ENCODE data around the gene ZKSCAN7.

DNA sequence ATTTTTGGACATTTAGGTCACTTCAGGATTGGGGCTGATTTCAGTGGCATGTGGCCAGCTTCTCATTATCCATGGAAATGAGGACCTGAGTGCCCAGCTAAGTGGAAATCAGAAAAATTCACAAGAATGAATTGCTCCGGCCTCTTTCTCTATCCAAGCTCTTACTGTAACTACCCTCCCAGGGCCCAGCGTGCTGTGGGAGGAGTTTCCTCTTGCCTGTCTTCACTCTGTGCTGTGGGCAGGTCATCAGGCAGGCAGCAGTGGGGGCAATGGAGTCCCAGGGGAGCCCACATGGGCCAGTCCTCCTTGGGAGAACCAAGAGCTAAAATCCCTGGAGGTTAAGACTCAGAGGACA is 3.5 kb downstream of the GASK1A start:
- PRO-cap, 4 experiments, result no peak in any of the 4 experiments
- RAMPAGE, long total RNA, 4 experiments, result no peak in any of the 4 experiments

DNA sequence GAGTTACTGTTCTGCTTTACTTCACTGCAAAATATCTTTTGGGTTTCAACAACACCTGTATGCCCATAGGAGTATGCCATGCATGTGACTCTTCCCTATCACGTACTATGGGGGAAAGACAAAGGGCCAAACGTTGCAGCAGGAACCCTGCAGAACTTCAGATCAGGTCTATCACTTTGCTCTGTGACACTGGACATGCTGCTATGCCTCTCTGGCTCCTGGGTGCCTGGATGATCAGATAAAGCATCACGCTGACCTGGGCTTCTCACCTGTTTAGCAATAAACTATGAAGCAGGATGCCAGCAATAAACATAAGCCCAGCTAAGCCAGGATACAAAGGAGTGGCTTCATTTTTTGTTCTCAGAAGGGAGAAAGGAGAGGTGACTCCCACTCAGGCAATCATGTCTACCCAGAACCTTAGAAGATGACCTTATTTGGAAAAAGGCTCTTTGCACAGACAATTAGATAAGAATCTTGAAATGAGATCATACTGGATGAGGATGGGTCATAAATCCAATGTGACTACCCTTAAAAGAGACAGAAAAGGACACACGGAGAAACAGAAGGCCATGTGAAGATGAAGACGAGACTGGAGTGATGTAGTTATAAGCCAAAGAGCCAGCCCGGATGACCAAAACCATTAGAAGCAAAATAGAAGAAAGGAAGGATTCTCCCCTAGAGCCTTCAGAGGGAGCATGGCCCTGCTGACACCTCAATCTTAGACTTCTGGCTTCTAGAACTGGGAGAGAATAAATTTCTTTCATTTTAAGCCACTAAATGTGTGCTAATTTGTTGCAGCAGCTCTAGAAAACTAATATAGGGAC is 19.2 kb downstream of the POMGNT2 start:
- PRO-cap, 4 experiments, result no peak in any of the 4 experiments
- RAMPAGE, long total RNA, 4 experiments, result no peak in any of the 4 experiments

GRCh38 chr3:43308527-43309275 is 22.4 kb downstream of the SNRK start:
- PRO-cap, 4 experiments, result no peak in any of the 4 experiments
- RAMPAGE, long total RNA, 4 experiments, result no peak in any of the 4 experiments

DNA sequence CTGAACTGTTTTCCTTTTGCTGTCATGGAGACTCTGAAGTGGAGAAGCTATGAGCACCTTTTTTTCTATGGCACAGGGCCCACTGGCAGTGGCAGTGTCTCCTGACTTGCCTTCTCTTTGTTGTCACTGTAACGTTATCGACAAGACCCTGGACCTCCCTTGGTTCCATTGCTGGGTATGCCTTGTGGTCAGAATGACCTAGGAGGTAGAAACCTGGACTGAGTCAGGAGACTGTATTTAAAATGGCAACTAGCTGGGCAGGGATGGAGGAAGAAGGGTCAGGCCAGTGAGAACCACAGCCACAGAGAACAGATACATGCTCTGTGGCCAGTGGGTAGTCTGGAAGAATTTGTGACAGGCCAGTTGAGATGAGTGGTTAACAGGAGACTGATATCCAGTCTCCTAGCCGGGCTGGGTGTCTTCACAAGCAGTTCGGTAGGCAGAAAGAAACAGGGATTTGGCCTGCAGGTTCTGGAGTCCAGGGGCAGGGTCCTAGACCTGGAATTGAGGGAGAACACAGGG is 58.9 kb downstream of the SNRK start:
- PRO-cap, 4 experiments, result no peak in any of the 4 experiments
- RAMPAGE, long total RNA, 4 experiments, result no peak in any of the 4 experiments

DNA sequence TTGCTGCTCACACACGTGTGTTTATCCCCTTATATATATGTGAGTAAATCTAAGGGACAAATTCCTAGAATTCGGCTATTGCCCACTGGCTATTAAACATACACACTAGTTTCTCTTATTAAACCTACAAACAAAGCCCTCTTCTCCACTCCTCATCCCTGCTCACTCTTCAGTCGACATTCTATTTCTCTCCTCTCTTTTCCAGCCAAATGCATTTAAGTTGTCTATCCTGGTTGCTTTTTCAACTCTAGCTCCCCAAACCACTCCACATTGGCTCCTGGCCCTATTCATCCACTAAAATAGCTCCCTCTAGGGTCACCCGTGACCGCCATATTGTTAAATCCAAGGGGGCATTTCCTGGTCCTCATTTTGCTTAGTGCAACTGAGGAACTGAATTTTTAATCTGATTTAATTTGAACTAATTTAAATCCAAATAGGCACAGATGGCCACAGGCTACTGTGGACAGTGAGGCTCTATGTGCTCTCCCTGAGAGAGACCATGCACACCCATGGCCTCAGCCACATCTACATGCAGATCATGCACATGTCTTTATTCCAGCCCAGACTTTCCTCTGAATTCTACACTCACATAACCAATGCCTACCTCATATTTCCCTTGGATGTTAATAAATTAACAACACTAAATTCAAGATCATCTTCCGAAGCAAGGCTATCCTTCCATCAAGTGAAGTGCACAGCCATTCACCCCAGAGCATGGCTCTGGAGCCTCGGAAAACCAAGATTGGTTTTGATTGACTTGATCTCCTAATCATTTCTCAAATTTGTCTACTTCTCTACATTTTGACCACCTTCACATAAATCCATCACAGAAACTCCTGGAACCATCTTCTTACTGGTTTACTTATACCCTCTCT is 106.5 kb downstream of the SNRK start:
- PRO-cap, 4 experiments, result no peak in any of the 4 experiments
- RAMPAGE, long total RNA, 4 experiments, result no peak in any of the 4 experiments

DNA sequence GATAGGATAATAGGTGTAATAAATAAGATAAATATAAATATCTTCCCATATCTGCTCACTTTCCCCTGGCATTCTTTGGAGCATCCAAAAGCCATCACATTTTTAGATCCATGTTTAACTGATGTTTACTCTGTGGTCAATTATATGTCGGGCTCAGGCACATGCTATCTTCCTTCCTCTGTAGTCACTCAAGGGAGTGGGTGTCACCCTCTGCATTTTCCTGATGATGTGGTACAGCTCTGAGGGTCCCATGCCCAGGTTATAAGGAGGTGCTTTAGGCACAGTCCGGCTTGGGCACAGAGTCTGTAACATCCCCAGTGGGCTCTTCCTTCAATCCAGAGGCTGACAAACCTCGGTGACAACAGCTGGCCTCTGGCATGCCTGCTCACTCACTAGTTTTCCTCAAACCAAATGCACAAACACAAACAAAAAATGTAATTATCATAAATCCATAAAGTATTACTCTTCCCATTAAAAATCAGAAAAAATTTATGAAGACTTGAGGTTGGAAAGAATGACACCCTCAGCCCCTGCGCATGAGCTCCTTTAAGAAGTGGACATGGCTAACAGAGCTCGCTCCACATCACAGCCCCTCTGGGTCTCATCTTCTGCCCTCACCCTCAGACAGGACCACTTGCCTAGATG is 115.5 kb downstream of the SNRK start:
- PRO-cap, 4 experiments, result no peak in any of the 4 experiments
- RAMPAGE, long total RNA, 4 experiments, result no peak in any of the 4 experiments

- PRO-cap, 4 experiments, result peak in 4 of 4 experiments; most common plus-strand start chr3:43477817 (in 3); most common minus-strand start chr3:43477651 (in 4)
- RAMPAGE, long total RNA, 4 experiments, result no peak in any of the 4 experiments
Observed at GRCh38 chr3:43477488-43477941, 144.3 kb downstream of the ANO10 start.

DNA sequence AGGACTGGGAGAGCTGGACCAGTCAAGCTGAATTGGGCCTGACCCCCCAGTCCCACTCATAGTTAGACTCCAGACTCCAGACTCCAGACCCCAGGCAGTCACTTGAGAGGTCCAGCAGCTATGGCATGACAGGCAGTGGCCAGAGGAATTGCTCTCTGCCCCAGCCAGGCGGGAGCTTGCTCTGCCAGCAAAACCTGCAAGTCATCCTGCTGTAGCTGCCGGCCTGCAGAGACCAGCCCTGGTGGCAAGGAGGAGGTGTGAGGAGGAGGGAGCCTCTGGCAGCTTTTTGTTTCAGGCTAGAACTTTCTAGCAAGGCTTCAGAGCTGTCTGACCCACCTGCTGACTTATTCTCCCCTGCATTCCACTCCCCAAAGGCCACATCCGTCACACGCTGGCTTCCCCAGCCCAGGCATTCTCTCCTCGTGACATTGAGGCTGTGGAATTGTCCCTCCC is 82.5 kb downstream of the ABHD5 start:
- PRO-cap, 4 experiments, result no peak in any of the 4 experiments
- RAMPAGE, long total RNA, 4 experiments, result start-site peak on the plus strand in 1 of 4 experiments, centred at position 66 of the sequence, 5 reads per replicate

DNA sequence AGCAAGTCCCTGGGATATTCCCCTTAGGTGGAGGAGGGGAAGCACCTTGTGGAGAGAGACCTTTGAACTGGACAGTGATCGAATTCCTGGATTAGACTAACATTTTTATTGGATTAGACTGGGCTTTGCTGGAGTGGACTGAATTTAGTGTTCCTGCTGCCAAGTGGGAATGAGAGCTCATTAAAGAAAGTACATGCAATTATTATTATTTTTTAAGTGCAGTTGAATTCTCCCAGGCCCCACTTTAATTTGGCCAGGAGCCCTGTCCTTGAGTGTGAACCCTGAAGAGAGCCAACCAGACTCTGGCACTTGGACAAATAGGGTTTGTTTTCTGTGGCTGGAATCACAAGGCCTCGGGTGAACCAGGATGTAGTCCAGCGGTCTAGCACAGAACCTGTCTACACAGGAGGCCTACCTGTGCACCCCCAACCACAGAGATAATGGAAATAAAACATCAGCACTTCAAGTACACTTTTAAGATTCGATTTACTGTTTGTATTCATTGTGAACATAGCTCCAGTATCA is 193.2 kb downstream of the ABHD5 start:
- PRO-cap, 4 experiments, result no peak in any of the 4 experiments
- RAMPAGE, long total RNA, 4 experiments, result no peak in any of the 4 experiments

DNA sequence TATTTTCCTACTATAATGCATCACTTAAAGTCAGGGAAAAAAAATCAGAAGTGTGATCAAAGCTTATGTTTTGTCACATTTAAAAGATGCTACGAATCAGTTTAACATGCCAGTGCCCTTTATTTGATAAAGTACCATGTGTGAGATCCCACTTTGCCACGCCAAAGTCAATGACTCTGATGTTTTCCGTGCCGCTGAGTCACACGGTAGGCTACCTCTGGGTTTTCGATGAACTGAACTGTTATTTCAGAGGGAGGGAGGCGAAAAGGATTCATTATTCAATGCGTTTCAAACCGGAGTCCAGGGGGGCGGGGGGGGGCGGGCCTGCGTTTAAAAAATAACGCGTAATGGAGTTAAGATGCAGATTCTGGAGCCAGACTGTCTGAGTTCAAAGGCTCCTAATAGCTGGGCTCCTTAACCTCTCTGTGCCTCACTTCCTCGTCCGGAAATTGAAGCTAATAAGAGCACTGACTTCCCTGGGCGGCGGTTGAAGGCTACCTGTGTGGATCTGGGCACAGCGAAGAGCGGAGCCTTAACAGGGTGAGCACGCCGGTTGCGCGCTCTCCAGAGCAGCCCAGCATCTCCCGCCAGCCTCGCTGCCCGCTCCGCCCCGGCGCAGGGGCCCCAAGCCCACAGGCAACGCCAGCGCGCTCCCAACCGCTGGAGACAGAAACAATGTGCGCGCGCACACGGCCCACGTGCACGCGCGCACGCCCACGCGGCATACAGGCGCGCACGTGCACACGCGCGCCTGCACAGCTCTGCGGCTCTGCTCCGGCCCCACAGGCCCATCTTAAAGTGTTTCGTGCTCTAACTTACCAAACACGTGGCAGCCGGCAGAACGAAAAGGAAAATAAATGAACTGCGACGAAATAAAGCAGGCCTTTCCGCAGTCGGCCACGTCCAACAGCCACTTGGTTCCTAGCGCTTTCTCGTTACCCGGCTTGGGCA is 203.3 kb downstream of the ABHD5 start:
- PRO-cap, 4 experiments, result peak in 2 of 4 experiments; most common plus-strand start position 309 of the sequence (in 2); most common minus-strand start position 641 of the sequence (in 1)
- RAMPAGE, long total RNA, 4 experiments, result no peak in any of the 4 experiments

GRCh38 chr3:43894687-43894998 is 203.9 kb downstream of the ABHD5 start:
- PRO-cap, 4 experiments, result no peak in any of the 4 experiments
- RAMPAGE, long total RNA, 4 experiments, result no peak in any of the 4 experiments

DNA sequence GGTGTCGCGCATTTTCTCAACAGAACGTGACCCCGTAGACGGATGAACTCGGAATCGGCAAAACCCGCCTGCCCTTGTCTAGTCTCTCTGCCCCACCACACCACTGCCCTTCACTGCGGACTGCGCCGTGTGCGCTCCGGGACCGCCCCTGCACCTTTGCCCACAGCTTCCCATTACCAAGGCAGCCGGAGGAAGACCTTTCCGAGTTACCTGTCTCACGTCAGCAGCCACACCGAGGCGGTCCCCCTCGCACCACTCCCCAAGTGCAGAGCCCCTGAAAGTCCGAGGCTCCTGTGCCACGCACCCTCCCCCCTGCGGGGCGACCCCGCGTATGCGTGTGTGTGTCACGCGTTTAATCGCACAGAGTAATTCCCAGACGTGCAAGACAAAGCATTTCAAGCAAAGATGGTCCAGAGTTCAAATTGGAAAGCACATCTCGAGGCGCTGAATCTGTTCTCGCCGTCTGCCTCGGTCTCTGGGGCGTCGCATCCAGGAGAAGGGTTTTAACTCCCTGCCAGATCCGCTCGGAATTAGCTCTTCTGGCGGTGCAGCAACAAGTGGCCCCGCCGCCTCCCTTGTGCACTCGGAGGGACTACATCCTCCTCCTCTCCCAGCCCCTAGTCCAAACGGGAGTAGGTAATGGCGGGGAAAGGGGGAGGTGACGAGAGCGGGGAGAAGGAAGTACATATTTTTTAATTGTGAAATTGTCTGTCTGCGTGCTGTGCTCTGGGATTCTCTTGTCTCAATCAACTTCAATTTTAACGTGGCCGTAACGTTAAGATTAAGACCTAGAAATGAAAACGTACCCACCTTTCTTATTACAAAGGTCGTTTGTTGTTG is 244.9 kb upstream of the TOPAZ1 start:
- PRO-cap, 4 experiments, result no peak in any of the 4 experiments
- RAMPAGE, long total RNA, 4 experiments, result no peak in any of the 4 experiments

GRCh38 chr3:44348627-44349221 is 10.2 kb downstream of the TCAIM start:
- PRO-cap, 4 experiments, result no peak in any of the 4 experiments
- RAMPAGE, long total RNA, 4 experiments, result start-site peak on the plus strand in 1 of 4 experiments, at chr3:44348875-44349024 at its widest, 5 reads per replicate

- PRO-cap, 4 experiments, result no peak in any of the 4 experiments
- RAMPAGE, long total RNA, 4 experiments, result no peak in any of the 4 experiments
Observed at GRCh38 chr3:44435193-44435892, 42.1 kb downstream of the ZNF445 start.

- PRO-cap, 4 experiments, result peak in 4 of 4 experiments; most common plus-strand start chr3:44555208 (in 2); most common minus-strand start chr3:44555154 (in 4)
- RAMPAGE, long total RNA, 4 experiments, result start-site peak on the plus strand in 4 of 4 experiments, at chr3:44555174-44555241 at its widest, 32 to 58 reads per replicate
Observed at GRCh38 chr3:44554724-44555692, at the start of gene ZKSCAN7. TSS of gene ZKSCAN7 (plus strand) at chr3:44555193.

GRCh38 chr3:44569812-44570011 is 14.7 kb downstream of the ZKSCAN7 start:
- PRO-cap, 4 experiments, result no peak in any of the 4 experiments
- RAMPAGE, long total RNA, 4 experiments, result no peak in any of the 4 experiments

DNA sequence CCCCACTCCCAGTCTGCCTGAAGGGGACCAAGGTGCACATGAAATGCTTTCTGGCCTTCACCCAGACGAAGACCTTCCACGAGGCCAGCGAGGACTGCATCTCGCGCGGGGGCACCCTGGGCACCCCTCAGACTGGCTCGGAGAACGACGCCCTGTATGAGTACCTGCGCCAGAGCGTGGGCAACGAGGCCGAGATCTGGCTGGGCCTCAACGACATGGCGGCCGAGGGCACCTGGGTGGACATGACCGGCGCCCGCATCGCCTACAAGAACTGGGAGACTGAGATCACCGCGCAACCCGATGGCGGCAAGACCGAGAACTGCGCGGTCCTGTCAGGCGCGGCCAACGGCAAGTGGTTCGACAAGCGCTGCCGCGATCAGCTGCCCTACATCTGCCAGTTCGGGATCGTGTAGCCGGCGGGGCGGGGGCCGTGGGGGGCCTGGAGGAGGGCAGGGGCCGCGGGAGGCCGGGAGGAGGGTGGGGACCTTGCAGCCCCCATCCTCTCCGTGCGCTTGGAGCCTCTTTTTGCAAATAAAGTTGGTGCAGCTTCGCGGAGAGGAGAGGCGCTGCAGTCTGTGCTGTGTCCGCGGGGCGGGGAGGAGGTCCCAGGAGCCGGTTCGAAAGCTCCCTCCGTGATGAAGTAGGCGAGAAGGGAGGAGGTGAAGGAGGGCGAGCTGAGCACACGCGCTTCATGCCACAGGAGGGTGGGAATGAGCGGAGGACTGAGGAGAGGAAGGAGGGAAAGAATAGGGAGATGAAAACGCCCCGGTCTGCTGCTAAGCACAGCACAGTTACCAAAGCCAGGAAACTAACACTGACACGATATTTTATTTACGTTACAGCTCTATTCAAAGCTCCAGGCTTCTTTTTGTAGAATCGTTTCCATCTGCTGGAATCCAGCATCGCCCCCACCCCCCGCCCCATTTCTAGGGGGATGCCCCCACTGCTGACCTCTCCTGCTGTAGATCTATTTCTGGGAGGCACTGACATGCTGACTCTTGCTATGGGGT is 9.7 kb downstream of the CLEC3B start:
- PRO-cap, 4 experiments, result peak in 2 of 4 experiments; most common plus-strand start position 126 of the sequence (in 1)
- RAMPAGE, long total RNA, 4 experiments, result no peak in any of the 4 experiments

- PRO-cap, 4 experiments, result no peak in any of the 4 experiments
- RAMPAGE, long total RNA, 4 experiments, result no peak in any of the 4 experiments
Observed at GRCh38 chr3:45045341-45045791, 19.3 kb downstream of the CLEC3B start.

DNA sequence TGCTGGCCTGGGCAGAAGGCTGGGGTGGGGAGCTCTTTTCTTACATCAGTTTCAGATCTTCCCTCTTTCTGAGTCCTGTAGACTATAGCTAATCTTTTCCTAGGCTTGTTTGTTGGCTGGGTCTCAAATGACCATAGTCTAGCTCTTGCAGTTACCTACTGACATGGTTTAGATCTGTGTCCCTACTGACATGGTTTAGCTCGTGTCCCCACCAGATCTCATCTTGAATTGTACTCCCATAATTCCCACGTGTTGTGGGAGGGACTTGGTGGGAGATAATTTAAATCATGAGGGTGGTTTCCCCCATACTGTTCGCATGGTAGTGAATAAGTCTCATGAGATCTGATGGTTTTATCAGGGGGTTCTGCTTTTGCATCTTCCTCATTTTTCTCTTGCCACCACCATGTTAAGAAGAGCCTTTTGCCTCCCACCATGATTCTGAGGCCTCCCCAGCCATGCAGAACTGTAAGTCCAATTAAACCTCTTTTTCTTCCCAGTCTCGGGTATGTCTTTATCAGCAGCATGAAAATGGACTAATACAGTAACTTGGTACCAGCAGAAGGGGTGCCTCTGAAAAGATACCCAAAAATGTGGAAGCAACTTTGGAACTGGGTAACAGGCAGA is 50.2 kb downstream of the CLEC3B start:
- PRO-cap, 4 experiments, result no peak in any of the 4 experiments
- RAMPAGE, long total RNA, 4 experiments, result no peak in any of the 4 experiments

- PRO-cap, 4 experiments, result no peak in any of the 4 experiments
- RAMPAGE, long total RNA, 4 experiments, result no peak in any of the 4 experiments
Observed at GRCh38 chr3:45125353-45125816, 20.8 kb downstream of the CDCP1 start.

Measured in spleen (tissue), 7 donors.